ENCODE measurements around the gene CNPY3.

DNA sequence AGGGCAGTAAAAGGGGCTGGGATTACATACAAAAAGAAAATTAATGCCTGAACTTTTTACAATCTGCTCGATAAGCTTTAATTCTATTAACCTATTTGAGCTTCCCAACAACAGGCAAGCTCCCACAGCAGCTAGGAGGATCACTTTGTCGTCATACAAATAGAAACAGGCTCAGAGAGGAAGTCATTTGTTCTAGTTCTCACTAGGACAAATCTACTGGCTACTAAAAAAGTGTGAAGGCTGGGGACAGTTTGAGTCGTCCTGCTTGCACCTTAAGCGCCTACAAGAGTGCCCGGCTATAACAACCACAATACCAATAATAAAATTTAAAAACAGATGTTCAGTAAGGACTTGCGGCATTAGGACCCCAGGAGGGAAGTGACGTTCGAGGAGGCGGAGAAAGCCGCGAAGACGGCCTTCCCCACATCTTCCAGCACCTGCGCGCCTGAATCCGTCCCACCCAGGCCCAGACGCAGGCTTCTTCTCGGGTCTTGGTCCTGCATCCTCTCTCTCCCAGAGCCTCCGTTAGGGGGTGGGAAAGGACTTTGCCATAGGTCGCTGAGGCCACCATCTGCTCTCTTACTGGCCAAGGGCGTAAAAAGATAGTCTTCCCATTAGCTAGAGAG lies 439 bp upstream of the CNPY3 start:
- RRBS = no CpG with 5 or more reads among the region's 20 CpGs

- RRBS = 1% methylated on average over 26 of the region's 52 CpGs
These were observed at the start of gene CNPY3 for GRCh38 chr6:42929354-42929876. TSS of gene CNPY3 (plus strand) at chr6:42929480.

DNA sequence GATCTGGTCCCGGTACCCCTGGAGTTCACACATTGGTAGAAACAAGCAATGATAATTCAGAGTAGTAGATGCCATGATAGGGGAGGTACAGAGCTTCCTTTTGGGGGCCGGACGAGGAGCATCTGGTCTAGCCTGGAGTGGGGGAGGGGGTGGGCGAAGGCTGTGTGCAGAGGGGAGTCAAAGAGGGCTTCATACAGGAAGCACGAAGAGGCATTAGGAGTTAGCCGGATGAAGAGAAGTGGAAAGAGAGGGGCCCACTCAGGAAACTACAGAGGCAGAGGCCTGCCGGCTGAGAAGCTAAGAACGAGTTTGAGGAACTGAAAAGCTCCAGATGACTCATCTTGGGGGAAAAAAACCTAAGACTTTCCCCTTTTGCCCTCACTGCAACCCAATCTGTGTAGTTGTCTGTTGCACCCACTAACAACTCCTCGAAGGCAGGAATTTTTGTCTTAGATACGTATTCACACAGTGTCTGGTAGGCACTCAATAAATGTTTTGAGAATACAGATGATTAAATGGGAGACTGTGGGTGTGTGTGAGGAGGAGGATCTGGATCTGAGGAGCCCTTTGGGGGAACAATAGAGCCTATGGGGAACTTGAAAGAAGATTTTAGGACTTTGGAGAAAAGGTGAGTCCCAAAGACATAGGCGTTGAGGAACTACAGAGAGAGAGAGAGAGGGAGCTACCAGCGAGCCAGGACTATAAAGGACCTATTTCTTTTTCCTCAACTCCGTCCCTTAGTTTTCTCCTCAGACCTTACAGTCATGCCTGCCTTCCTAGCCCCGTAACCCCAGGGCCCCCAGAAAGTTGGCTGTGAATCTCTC lies 809 bp downstream of the CNPY3 start:
- RRBS = 3% methylated on average over 3 of the region's 14 CpGs

DNA sequence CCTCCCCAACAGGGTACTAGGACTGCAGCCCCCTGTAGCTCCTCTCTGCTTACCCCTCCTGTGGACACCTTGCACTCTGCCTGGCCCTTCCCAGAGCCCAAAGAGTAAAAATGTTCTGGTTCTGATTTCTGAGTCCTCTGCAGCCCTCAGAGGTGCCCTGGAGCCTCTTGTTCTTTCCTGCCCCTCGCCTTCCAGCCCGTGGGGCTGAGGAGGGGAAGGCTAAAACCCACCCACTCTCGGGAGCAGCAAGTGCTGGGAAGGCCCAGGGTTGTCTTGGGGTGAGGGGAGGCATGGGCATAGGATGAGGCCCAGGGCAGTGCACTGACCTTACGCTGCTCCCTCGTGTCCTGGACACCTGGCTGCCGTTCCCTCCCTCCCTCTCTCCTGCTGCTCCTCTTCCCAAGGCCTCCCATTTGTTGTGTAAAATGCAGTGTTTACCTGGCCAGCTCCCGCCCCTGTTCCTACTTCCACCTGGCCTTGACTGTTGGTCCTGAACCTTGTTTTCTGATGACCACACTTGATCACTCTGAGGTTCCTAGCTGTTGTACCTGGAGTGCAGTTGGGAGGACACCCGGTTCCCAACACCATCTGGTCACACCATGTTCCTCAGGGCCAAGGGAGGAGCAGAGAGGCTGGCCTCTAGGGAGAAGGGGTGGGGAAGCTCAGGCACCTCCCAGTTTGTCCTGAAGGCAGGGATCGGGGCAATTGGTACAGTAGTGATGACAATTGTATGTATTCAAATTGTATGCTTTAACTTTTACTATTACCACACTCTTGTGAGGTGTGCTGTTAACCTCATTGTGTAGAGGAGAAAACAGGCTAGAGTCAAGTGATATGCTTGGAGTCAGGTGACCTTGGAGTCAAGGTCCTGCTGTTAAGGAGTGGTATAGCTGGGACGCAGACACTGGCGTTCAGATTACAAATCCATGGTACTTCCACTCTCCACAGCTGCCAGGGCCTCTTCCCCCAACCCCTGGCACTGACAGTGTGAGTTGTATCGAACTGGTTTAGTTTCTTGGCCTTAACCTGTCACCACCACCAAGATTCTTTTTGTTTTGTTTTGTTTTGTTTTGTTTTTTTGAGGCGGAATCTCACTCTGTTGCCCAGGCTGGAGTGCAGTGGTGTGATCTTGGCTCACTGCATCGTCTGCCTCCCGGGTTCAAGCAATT lies 10.2 kb downstream of the CNPY3 start:
- RRBS = no CpG with 5 or more reads among the region's 15 CpGs

DNA sequence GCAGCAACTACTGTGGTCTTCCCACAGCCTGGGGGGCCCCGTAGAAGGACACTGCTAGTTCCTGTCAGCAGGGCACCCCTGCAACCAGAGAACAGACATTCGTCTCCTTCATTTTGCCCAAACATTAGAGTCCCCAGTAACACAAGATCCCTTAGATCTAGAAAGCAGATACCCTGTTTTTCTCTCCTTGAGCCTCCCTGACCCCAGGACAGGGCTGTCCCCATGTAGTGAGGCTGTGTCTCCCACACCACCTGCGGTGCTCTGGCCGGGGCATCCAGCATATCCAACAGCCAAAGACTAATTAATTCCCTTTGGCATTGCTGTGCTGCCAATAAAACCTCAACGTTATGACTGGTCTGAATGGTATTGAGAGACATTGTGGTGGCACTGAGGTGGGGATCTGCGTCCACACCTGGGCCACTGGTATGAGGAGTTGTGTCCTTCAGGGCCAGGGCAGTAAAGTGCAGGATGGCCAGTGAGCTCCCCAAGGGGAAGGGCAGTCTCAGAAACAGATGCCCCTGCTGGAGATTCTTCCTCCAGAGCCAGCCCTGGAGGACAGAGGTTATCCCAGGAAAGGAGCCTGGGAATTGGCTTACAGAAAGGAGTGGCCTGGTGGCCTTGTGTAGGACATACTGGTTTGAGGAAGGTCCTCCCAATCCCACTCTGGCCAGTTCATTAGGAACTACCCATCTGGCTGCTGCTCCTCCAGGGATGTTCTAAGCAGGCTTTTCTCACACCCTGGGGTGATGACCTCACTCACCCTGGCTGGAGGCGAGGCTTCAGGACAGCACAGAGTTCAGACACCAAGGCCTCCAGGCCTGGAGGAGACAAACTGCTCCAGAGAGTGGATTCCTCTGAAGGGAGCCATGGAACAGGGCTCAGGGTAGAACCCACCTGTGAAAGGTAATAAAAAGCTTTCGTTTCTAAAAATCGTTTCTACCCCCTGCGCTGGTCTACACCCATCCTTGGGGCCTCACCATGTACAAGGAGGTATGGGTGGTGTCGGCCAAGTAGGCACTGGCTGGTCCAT lies 8.7 kb downstream of the GNMT start:
- RRBS = no CpG with 5 or more reads among the region's 11 CpGs

GRCh38 chr6:43024388-43025370 lies 3.3 kb downstream of the RRP36 start:
- RRBS = no CpG with 5 or more reads among the region's 6 CpGs

- RRBS = no CpG with 5 or more reads among the region's 7 CpGs
These were observed 5.7 kb downstream of the RRP36 start for GRCh38 chr6:43026967-43027736.

GRCh38 chr6:43062527-43063118 lies 3.2 kb downstream of the KLC4 start:
- RRBS = no CpG with 5 or more reads among the region's 10 CpGs

GRCh38 chr6:43072750-43073149 lies 3.4 kb upstream of the PTK7 start:
- RRBS = no CpG with 5 or more reads among the region's 3 CpGs

DNA sequence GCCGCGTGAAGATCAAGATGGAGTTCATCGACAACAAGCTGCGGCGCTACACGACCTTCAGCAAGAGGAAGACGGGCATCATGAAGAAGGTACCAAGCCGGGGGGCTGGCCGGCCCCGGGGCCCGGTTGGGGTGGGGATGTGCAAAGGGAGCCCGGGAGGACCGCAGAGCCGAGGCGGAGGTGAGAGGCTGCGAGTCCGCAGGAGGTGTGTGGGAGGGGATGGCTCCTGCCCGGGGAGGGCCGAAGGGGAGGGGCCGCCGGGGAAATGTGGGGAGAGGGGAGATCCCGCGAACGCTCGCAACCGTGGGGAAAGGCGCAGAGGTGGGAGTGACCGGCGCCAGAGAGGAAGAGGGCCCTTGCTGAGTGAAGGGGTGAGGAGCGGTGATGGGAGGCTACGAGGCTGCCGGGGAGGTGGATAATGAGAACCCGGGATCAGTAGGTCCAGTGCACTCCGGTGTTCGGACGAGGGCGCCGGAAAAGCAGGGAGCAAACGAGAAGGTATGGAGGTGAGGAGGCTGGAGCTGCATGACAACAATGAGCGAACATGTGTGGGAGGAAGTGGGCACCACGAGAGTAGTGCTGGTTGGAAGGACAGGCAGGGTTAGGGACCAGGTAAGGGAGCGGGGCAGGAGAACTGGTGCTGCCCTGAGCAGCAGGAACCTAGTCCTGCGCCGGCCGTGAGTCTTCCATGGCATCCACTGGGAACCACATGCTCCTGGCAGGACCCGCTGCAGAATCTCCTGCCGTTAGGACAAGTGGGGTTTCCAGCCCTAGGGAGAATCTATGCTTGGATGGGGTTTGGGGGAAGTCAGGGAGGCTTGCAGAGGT lies 1.2 kb downstream of the SRF start:
- RRBS = 2% methylated on average over 20 of the region's 47 CpGs

DNA sequence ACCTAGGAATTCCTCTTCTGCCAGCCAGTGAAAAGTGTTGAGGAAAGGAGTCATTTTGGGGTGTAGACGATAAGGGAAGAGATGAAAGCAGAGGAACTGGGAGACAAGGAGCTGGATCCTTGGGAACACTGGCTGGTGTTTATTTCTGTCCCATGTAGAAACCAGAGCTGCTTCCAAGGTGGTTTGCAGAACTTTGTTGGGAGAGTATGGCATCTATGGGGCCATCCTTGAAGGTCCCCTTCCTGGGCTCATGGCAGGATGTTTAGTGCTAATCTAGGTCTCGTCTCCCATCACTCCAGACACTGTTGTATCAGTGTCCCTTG lies 1.8 kb downstream of the SRF start:
- RRBS = no CpG with 5 or more reads among the region's 2 CpGs

GRCh38 chr6:43204949-43205519 lies 23.0 kb downstream of the CUL9 start:
- RRBS = no CpG with 5 or more reads among the region's 8 CpGs

DNA sequence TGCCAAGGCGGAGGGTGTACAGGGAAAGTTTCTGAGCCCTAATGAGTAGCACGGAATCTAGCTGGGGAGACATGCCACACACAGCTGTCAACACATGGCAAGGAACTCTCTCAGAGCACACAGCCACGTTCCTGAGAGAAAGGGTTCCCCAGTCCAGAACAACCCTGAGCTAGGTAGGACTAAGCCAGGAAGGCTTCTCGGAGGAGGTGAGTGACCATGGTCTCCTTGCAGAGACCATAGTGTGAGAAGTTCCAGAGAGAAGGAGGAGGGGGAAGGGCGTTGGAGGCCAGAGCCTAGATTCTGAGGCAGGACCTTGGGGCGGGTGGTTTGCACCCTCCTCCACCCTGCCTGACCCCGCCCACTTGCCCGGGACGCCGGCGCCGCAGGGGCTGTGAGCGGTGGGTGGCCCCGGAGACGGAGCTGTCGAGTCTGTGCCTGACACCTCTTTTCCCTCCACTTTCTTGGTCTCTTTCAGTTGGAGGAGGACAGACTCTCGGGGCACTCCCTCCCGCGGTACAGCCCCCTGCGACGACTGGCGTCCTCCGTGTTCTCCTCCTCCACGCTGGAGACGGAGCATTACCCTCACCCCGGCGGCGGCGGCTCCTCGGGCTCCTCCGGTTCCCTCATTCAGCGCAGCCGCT lies 26.0 kb downstream of the TTBK1 start:
- RRBS = 5% methylated on average over 3 of the region's 33 CpGs

GRCh38 chr6:43273952-43274475 lies 24.0 kb upstream of the SLC22A7 start:
- RRBS = no CpG with 5 or more reads among the region's 8 CpGs

DNA sequence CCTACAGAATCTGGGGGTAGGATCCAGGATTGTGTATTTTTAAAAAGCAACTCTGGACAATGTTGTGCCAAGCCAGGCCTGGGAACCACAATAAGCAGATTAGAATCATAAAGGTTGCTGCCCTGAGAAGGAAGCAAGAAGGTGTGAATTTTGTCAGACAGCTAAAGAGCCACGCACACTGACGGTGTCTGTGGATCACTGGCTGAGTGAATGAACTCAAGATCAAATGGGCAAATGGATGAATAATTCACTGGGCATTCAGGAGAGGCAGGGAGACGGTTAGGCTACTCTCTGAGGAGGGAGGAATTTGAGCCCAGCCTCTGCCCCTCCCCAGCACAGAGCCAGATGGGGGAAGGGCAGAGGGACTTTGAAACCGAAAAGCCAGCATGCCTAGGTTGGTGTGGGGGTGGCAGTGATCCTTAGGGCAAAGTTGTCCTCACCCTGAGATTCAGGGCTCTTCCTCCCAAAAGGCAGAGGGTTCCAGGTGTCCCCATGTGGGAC lies 19.5 kb upstream of the SLC22A7 start:
- RRBS = no CpG with 5 or more reads among the region's 4 CpGs

DNA sequence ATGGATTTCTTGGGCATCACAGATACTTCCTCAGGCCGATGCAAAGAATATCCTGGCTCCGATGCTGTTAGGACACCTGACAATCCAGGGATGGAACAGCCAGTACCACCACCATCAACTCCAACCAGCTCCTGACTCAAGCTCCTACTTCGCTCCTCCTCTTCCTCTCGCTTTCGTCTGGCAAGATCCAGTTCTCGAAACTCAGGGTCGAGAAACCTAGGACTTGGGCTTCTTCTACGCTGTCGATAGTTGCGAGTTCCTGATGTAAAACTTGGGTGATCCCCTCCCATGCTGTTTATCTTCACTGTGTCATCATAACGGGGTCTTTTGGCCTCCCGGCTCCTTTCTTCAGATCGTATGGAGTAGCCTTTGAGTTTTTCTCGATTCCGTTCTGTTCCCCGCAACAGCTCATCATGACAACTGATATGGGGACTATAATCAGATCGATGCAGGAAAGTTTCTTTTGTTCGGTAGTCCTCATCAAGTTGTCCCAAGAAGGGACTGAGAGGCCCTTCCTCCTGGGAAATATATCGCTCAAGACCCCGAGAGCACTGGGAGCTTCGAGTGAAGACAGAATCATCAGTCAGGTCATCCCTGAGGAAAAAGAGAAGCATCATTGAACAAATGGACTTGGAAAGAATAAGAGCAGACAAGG lies 12.1 kb downstream of the ZNF318 start:
- RRBS = no CpG with 5 or more reads among the region's 21 CpGs

- RRBS = 39% methylated on average over 21 of the region's 54 CpGs
These were observed 814 bp downstream of the ZNF318 start for GRCh38 chr6:43368551-43369115.

DNA sequence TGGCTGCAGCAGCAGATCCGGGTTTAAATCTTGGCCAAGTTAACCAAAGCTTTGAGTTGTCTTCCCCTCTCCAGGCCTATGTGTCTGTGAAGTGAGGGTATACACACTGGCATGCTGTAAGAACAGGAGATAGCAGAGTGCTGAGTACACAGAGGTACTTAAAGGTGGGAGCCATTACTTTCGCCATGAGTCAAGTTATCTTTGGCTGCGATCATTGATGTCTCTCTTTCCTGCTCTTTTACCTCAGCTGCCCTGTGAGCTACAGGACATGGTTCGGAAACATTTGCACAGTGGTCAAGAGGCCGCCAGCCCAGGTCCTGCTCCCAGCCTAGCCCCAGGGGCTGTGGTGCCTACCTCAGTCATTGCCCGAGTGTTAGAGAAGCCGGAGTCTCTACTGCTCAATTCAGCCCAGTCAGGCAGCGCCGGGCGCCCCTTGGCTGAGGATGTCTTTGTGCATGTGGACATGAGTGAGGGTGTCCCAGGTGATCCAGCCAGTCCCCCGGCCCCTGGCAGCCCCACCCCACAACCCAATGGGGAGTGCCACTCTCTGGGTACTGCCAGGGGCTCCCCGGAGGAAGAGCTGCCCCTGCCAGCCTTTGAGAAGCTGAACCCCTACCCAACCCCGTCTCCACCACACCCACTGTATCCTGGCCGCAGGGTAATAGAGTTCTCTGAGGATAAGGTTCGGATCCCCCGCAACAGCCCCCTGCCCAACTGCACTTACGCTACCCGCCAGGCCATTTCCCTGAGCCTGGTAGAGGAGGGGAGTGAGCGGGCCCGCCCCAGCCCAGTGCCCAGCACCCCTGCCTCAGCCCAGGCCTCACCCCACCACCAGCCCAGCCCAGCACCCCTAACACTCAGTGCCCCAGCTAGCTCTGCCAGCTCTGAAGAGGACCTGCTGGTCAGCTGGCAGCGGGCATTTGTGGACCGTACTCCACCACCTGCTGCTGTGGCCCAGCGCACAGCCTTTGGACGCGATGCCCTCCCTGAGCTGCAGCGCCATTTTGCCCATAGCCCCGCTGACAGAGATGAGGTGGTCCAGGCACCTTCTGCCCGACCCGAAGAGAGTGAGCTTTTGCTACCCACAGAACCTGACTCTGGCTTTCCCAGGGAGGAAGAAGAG lies 5.3 kb downstream of the LRRC73 start:
- RRBS = 81% methylated on average over 3 of the region's 29 CpGs

- RRBS = 94% methylated on average over 1 of the region's 12 CpGs
These were observed 4.3 kb downstream of the POLR1C start for GRCh38 chr6:43520926-43521892.

DNA sequence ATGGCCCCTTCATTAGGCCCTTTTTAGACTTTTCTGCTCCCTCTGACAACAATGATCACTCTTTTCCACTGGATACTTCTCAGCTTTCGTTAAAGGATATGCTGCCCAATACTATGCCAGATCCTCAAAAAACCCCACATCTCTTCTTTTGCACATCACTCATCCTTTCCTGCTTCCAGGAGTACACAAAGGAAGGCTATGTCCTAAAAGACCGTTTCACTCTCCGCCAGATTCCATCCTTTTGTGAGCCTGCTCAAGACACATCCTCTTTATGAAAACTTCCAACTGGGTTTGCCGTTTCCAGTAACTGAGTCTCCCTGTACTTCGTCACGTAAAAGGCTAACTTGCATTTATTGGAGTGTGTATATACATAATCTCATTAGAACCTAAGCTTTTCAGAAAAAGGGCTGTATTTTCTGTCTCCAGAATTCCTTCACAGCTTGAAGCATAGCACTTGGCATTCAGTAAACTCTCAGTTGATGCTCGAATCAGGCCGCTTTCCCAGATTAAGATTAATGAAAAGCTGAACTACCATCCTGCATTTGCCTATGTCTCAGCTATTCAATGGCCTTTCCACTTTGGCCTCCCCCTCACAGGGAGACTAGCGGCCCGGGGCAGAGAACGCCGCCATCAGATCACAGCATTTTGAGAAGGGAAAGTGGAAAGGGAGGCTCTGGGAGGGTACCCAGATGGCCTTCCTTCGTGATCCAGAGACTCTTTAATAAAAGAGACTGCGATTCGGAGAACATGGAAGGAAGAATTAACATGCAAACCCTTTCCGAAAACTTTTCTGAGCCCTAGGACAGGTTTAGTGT lies 779 bp downstream of the MRPS18A start:
- RRBS = no CpG with 5 or more reads among the region's 16 CpGs

Data from Jurkat, Clone E6-1 (cell line).